ENCODE measurements around a stretch of chr5.

- CAGE, long polyA plus RNA = no peak
- RRBS = no CpG with 5 or more reads among the region's 8 CpGs
Measured at GRCh38 chr5:138504557-138505548, 38.2 kb downstream of the ETF1 start.

GRCh38 chr5:138517207-138517857, 25.7 kb downstream of the ETF1 start:
- CAGE, long polyA plus RNA = no peak
- RRBS = no CpG with 5 or more reads among the region's 8 CpGs

DNA sequence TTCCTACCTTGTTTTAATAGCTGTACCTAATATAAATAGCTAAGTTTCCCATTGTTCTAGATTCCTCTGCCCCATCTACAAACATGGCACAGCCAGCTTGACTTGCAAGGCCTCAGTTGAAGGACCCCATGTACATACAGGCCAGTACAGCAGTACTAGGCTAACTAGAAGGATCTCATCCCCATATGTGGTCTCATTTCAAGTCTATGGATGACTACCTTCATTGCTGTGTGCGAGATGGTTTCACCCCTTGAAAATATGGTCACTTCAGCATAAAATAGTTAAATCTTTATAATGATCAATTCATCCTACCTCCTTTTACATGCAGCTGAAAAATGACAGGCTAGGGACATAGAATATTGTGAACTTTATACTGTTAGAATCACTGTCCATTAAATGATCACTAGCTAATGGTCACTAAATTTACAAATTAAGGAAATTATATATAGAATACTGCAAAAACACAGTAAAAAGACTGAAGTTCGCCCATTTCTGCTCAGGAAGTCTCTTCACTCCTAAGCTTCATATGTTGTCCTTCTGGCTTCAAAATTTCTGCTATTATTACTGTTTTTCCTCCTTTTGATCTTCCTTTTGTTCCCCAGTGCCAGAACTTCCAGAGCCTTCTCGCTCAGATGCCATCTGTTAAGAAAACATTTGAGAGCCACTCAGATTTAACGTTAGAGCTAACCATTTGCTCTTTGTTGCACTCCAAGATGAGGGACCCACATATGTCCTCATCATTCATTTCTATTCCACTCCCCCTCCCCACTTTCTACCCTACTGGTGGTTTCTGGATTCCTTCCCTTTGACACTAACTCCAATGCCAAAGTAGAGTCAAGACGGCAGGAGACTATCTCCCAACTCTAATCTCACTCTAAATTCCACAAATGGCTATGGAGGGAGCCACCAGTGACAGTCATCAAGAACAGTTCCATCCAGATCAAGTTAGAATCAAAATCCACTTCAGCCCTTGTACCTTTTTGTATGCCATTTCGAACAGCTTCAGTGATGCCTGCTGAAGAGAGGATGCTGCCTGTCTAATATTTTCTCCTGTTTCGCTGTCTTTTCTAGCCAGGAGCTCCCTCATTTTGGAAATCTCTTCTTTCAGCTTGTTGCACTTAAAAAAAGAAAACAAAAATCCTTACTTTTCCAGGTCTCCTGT, 12.8 kb upstream of the ETF1 start:
- CAGE, long polyA plus RNA = no peak
- RRBS = no CpG with 5 or more reads among the region's 7 CpGs

DNA sequence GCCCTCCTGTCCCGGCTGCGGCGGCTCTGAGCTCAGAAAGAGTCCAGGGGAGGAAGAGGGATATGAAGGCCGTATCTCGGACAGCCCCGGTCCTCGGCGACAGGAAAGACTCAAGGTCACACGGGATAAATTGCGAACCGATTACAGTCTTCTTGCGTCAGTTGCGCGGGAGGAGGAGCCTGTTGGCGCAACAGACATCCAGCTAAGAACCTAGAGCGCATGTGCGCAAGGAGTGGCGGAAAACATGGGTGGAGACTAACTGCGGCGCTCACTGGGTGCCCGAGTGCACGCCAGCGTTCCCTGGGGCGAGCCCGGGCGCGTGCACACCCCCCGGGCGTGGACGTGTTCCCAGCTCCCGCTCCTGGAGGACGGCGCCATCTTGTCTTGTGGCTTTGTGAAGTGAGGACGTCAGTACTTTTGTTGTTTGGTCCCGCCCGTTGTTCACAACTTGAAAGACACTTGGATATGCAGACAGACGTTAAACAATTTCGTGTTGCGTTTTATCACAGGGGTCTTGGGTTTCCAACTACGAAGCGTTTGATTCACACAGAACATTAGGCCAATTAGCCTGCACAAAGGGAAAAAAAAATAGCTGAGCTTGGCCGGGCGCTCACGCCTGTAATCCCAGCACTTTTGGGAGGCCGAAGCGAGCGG, 501 bp upstream of the HSPA9 start:
- CAGE, long polyA plus RNA = no peak
- RRBS = 3% methylated on average over 6 of the region's 47 CpGs

DNA sequence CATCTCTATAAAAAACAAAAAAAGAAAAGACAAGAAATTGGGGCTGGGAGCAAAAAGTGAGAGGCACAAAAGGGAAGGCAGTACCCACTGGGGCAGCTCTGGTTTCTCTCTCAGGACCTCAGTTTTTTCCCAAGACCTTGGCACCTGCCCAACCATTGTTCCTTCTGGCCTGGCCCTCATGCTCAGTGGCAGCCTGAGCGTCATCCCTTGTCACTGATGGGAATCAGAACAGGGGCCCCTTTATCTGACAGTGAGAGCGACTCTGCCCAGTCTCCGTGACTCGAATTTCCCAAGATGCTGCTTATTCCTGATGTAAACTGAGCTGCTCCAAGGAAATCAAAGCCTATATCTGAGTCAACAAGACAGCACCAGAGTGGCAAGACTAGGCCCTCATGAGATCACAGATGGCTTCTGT, 80.6 kb upstream of the HSPA9 start:
- CAGE, long polyA plus RNA = no peak
- RRBS = no CpG with 5 or more reads among the region's 4 CpGs

DNA sequence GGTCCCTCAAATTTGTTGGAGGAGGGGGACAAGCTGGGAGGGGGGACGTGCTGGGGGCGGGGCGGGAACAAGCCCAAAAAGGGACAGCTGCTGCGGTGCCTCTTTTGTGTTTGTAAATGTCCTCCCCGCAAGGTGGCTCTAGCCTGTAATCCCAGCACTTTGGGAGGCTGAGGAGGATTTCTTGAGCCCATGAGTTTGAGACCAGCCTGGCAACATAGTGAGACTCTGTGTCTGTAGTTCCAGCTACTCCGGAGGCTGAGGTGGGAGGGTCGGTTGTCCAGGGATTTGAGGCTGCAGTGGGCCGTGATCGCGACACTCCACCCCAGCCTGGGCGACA, 921 bp upstream of the CTNNA1 start:
- CAGE, long polyA plus RNA = no peak
- RRBS = no CpG with 5 or more reads among the region's 11 CpGs

DNA sequence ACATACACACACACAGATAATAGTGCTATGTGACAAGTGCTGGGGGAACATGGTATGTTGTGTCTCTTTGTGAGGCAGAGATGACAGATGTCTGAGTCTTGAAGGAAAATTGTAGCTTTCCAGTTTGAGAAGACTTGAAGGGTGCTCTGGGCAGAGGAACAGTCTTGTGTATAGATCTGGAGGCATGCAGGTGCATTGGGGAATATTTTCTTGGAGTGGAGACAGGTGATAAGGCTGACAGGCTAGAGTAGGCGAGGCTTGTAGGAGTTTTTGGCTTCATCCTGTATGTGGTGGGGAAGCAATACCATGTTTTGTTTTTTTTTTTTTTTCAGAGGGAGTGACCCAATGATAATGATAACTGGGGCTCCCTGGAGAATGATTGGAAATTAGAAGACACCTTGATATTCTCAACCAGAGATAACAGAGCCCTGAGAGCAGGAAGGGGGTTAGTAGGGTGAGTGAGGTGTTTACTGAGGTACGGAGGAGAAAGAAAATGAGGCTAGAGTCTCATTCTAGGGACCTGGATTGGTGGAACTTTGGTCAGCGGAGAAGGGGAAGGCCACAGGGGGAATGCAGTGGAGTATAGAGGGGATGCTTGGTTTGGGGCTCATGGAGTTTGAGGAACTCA, 13.0 kb downstream of the CTNNA1 start:
- CAGE, long polyA plus RNA = no peak
- RRBS = no CpG with 5 or more reads among the region's 3 CpGs

GRCh38 chr5:139262520-139263214, 30.9 kb upstream of the MATR3 start:
- CAGE, long polyA plus RNA = no peak
- RRBS = no CpG with 5 or more reads among the region's 8 CpGs

GRCh38 chr5:139306937-139308456, 14.0 kb downstream of the MATR3 start:
- CAGE, long polyA plus RNA = start-site peak on the minus strand at chr5:139307456-139307464, 25 and 14 reads in 2 replicates
- RRBS = no CpG with 5 or more reads among the region's 15 CpGs

DNA sequence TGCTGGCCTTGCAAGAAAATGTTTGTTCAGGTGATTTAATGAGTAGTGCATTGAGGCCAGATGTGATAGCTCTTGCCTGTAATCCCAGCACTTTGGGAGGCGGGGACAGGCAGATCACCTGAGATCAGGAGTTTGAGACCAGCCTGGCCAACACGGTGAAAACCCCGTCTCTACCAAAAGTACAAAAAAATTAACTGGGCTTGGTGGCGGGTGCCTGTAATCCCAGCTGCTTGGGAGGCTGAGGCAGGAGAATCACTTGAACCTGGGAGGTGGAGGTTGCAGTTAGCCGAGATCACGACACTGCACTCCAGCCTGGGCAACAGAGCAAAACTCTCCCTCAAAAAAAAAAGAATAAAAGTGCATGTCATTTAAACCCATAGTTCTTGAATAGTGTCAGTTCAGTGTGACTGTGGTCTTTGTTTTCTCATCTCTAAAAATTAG, 13.0 kb upstream of the PAIP2 start:
- CAGE, long polyA plus RNA = no peak
- RRBS = no CpG with 5 or more reads among the region's 6 CpGs

GRCh38 chr5:139330246-139330776, 11.3 kb upstream of the PAIP2 start:
- CAGE, long polyA plus RNA = no peak
- RRBS = no CpG with 5 or more reads among the region's 6 CpGs

- CAGE, long polyA plus RNA = no peak
- RRBS = no CpG with 5 or more reads among the region's 15 CpGs
Measured at GRCh38 chr5:139357222-139357860, 15.7 kb downstream of the PAIP2 start.

- CAGE, long polyA plus RNA = no peak
- RRBS = no CpG with 5 or more reads among the region's 16 CpGs
Measured at GRCh38 chr5:139378940-139379595, 4.0 kb downstream of the SLC23A1 start.

GRCh38 chr5:139459305-139459830, 3.2 kb downstream of the ECSCR start:
- CAGE, long polyA plus RNA = no peak
- RRBS = no CpG with 5 or more reads among the region's 8 CpGs

DNA sequence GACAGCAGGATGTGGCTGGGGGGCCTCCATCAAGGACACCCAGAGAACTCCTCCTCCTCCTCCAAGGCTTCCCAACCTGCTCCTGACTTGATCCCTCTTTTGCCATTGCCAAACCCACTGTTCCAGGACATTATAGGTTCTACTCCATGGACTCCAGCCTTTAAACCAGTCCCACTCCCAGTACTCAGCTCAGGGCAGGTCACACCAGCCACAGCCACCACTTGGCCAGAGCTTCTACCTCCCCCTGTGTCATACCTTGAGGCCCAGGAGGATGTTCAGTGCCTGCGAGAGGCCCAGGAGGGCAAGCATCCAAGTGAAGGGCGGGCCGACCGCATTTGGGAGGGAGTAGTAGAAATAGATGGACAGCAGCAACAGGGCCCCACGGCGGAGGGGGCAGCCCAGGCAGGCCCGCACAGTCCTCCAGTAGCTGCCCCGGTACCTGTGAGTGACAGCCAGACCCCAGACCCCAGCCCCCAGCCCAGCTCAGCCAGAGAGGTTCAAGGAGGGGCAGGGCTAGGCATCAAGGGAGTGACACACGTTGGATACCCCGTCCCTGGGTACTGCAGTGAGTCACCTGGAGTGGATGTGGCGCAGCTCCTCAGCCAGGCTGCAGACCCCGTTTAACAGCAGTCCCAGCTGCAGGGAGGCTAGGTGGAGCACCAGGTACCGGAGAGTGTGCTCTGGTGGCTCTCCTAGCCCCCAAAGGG, 1.5 kb downstream of the STING1 start:
- CAGE, long polyA plus RNA = no peak
- RRBS = no CpG with 5 or more reads among the region's 13 CpGs

DNA sequence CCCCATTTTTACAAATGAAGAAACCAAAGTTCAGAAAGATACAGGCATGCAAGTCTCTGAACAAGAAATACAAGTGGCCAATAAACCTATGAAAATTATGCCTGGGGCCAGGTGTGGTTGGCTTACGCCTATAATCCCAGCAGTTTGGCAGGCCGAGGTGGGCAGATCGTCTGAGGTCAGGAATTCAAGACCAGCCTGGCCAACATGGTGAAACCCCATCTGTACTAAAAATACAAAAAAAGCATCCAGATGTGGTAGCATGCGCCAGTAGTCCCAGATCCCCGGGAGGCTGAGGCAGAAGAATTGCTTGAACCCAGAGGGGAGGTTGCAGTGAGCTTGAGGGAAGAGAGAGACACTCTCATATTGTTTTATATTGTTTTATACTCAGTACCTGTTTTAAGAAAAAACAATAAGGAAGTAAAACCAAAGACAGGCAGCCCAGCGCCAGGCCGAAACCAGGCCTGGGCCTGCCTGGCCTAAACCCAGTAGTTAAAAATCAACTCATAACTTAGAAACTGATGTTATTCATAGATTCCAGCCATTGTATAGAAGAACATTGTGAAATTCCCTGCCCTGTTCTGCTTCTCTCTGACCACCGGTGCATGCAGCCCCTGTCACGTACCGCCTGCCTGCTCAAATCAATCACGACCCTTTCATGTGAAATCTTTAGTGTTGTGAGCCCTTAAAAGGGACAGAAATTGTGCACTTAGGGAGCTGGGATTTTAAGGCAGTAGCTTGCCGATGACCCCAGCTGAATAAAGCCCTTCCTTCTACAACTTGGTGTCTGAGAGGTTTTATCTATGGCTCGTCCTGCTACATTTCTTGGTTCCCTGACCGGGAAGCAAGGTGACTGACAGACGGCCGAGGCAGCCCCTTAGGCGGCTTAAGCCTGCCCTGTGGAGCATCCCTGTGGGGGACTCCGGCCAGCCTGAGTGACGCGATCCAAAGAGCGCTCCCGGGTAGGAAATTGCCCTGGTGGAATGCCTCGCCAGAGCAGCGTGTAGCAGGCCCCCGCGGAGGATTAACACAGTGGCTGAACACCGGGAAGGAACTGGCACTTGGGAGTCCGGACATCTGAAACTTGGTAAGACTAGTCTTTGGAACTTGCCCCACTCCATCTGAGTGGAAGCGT, 35.2 kb upstream of the UBE2D2 start:
- CAGE, long polyA plus RNA = no peak
- RRBS = no CpG with 5 or more reads among the region's 29 CpGs

DNA sequence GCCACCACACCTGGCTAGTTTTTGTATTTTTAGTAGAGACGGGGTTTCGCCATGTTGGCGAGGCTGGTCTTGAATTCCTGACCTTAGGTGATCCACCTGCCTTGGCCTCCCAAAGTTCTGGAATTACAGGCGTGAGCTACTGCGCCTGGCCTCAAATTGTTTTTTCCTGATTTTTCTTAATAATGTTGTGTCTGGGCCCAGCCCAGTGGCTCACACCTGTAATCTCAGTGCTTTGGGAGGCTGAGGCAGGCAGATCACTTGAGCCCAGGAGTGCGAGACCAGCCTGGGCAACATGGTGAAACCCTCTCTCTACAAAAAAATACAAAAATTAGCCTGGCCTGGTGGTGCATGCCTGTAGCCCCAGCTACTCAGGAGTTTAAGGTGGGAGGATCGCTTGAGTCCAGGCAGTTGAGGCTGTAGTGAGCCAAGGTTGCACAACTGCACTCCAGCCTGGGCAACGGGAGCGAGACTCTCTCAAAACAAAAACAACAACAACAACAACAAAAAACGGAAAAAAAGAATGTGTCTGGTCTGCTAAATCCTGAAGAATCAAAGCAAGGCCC, 41.1 kb downstream of the UBE2D2 start:
- CAGE, long polyA plus RNA = no peak
- RRBS = no CpG with 5 or more reads among the region's 10 CpGs

DNA sequence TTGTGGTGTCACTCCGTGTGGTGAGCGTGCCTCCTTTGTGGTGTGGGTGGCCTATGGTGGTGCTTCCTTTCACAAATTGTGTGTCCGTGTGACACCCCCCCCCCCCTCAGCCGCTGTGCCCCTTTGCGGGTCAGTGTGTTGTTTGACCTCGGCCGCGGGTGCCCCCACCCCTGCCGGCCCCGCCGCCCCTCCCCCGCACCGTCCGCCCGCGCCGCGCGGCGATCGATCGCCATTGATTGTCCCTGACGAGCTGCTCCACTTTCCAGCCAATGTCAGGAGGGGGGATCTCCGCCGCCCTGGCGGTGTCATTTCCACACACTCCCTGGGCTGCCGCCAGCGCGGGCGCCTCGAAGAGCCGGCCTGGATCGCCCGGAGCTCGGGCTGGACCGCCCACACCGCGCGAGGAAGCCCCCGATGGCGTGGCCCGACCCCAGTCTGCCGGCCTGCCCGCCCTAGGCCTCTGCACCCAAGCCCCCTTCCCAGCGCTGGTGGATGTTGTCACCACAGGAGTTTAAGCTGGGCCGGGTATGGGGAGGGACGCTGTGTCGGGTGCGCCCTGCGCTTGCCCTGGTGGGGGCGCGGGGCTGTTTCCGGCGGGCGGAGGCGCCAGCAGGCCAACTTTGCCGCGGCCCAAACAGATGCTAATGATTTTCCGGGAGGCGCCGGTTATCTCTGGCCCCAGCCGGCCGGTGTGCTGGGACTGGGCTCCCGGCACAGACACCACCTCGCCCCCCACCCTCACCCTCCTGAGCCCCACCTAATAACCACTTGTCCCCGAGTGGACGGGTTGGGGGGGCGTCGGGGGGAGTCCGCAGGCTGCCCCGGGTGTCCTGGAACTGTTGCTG, 10.7 kb upstream of the CXXC5 start:
- CAGE, long polyA plus RNA = no peak
- RRBS = 8% methylated on average over 31 of the region's 71 CpGs

GRCh38 chr5:139655595-139656481, 7.7 kb downstream of the CXXC5 start:
- CAGE, long polyA plus RNA = no peak
- RRBS = 2% methylated on average over 2 of the region's 23 CpGs

DNA sequence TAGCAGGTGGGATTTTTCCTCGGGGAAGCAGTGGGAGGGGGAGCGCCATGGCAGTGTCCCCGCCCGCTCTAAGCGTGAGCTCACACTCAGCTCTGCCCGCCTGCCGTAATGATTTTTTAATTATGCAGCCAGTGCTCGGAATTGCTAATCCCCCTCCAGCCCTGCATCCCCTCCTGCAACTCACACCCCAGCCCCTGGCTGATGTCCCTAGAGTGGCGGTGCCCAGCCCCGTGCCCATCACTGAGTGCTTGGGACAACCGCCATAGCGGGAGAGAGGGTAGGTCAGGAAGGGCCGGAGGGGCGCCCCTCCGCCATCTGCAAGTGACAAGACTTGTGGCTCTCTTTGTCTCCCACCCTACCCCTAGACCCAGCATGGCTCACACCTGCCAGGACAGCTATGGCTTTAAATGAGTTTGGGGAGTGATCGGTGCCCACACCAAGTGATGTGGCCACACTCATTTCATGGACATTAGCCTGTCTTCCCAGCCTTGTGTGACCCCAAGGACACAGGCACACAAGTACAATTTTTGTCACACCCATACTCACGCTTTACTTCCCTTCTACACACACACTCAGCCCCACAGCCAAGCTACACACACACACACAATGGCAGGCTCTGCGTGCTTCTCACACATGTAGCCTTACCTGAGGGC, 21.1 kb downstream of the CXXC5 start:
- CAGE, long polyA plus RNA = no peak
- RRBS = no CpG with 5 or more reads among the region's 18 CpGs